Peyer's patch (tissue), 4 donors: ENCODE results near the genes SRR and SGSM2.

GRCh38 chr17:1713687-1714027 lies 3.5 kb upstream of the TLCD2 start:
- PRO-cap: bidirectional peak, plus-strand start at chr17:1713966, minus-strand start at chr17:1713973
- RAMPAGE, long total RNA, 4 experiments: no peak in any of the 4 experiments

GRCh38 chr17:1715807-1716973 lies 6.0 kb upstream of the TLCD2 start:
- PRO-cap: bidirectional peak, plus-strand start at chr17:1716650, minus-strand start at chr17:1716200
- RAMPAGE, long total RNA, 4 experiments: start-site peak on the minus strand in 4 of 4 experiments, at chr17:1716206-1716236 at its widest, 27 to 493 reads per replicate

- PRO-cap: no peak
- RAMPAGE, long total RNA, 4 experiments: no peak in any of the 4 experiments
These were observed 2.2 kb downstream of the WDR81 start for GRCh38 chr17:1726820-1727019.

- PRO-cap: no peak
- RAMPAGE, long total RNA, 4 experiments: no peak in any of the 4 experiments
These were observed 626 bp downstream of the RPA1 start for GRCh38 chr17:1830334-1830928.

DNA sequence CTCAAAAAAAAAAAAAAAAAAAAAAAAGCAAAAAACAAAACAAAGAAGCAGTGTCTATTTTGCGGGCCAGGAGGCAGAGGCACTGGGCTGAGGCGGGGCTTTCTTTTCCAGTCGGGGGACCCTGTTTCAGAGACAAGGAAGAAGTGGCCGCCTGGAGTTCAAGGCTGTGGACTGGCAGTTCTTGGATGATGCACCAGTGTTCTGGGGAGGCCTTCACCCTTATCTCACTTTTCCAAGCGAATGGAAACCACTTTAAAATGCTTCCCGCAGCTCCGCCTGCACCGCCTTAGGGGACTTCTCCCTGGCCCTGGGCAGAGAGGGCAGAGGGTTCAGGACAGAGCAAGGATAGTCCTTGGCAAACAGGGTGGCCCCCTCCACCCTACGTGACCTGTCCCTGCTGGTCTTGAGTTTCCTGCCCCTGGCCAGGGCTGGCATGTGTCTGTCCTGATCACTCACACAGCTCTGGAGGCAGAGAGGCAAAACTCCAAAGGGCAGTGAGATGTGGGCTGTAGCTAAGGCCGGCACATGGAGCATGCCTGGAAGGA lies 20.7 kb downstream of the RTN4RL1 start:
- PRO-cap: no peak
- RAMPAGE, long total RNA, 4 experiments: no peak in any of the 4 experiments

DNA sequence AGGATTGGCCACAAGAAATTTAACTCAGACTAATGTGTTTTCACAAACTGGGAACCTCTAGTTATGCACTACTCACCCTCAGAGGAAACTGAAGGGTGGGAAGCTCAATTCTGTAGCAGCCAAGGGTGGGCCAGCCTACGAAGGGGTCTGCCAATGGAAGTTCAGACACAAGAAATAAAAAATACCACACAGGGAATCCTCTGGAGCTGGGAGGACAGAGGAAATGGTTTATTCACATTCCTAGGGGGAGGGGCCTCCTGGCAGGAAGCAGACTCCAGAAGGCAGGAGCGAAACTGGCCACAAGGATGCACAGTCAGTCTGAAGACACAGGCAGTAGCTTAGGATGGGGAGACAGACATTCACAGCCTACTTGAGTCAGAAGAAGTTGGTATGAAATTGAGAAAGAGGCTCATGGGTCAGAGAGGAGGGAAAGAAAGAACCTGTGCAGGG lies 36.2 kb downstream of the HIC1 start:
- PRO-cap: no peak
- RAMPAGE, long total RNA, 4 experiments: no peak in any of the 4 experiments

- PRO-cap: no peak
- RAMPAGE, long total RNA, 4 experiments: no peak in any of the 4 experiments
These were observed 52.7 kb downstream of the HIC1 start for GRCh38 chr17:2107542-2108029.

DNA sequence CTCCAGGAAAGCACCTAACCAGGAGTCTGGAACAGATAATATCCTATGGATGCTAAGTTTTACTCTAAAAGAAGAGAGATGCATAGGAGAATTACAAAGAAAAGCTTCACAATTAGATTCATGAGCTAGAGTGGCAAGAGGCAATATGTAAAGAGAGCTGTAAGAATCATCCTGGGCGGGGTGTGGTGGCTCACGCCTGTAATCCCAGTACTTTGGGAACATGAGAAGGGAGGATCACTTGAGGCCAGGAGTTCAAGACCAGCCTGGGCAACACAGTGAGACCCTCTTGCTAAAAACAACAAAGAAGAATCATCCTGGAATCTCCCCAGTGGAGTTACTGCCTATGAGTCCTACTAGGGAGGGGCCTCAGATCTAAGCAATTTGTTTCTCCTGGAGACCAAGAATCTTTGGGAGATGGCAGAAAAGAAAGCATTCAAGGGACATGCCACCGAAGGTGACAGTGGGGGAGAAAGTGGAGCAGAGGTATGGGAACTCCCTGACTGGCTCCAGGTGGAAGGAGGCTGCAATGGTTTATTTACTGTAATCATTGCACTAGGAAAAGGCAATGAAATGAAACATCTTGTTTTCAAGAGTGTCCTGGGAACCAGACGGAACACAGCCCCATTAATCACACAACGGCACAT lies 119.2 kb downstream of the HIC1 start:
- PRO-cap: no peak
- RAMPAGE, long total RNA, 4 experiments: no peak in any of the 4 experiments

DNA sequence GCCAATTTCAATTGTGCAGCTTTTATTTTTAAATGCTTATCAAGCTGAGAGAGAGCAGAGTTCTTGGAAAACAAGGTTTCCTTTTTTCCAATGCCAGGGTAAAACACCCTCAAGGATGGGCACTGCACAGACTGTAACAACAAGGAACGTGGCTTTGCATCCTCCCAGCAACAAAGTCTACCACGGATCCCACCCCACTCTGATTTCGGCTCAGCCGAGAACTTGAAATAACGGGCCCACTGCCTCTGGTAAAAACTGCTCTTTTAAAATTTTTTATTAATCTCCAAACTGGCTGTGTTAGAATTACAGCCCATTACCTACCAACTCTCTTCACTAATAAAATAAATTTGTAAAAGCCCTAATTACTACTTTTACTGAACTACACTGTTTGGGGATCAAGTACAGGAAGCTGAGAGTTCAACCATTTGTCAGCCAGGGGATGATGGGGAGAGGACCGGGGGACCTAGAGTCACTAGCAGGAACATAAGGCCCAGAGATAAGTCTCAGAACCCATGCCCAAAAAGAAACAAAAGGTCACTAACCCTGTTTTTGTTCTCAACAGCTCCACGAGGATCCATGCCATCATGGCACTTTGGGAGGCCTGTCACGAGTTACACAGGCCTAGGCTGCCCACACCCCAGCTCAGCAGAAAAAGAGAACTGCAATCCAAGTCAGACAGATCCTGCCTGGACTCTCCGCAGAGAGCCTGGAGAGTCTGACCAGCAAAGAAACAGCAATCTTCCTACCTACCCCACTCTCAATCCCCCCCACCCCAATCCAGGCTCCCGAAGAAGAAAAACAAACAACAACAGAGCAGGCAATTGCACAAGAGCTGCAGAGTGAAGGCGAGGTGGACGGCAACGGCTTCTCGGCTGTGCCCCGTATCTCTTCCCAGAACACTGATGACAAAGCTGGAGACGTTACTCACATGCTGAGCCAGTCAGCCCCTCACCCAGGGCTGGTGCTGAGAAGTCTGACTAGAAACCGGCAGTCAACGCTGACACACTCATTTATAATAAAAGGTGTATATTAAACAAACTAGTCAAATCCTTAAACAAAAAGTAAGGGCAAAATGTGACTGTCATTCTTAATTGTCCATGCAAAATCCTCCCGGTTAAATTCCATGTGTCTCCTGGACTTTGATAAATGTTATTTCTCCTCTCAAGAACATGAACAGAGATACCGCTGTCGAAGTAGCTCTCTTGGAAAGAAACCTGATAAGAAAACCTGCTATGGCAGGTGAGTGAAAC lies 89.6 kb downstream of the SMG6 start:
- PRO-cap: unidirectional peak, plus-strand start at position 678 of the sequence
- RAMPAGE, long total RNA, 4 experiments: no peak in any of the 4 experiments

DNA sequence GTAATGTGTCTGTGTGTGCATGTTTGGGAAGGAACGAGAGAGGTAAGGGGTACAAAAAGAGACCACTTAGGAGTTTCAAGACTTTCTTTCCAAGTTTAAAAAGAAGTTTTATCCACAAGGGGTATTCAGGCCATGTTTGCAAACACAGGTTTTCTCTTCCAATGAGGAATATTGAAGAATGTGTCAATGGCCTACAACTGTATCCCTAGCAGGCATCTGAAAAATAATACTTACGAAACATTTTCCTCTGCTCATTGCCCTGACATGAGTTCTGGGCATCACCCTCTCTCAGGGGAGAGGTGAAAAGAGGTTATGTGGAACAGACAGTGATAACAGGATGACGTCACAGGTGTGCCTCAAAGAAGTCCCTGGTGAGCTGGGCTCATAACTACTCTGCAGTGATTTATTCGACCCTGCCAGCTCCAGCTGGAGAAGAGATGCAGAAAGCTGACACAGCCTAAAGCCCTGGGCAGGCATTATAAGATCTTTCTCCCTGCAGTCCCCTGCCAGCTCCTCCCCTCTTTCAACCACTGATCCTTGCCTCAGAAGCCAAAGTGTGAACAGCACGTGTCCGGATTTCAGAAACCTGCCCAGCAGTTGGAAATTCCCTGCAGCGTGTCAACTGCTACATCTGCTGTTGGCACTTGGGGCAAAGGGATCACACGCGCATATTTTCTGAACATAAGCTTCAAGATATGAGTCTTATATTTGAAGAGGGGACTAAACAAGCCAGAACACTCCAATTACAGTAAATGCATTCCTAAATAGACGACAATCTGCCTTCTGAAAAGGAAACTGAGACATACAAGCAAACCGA lies 80.7 kb downstream of the SMG6 start:
- PRO-cap: no peak
- RAMPAGE, long total RNA, 4 experiments: no peak in any of the 4 experiments

DNA sequence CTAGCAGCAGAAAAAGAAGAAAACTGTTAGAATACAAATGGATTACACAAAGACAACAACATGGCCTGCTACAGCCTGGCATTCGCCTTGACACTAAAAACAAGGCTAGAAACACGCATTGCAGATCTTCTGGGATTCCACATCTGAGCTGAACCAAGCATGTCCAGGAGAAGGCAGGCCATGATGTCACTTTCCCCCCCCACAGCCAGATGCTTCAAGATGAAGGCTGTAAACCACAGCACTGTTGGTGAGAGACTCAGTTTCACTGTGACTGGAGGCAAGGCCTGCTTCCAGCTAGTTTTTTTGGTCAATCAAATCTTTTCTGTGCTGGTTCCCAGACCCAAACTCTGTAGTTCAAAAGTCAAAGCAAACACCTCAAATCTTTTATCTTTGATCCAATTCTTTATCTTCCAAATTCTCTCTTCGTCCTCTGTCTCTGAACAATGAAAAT lies 43.4 kb downstream of the SMG6 start:
- PRO-cap: unidirectional peak, plus-strand start at position 259 of the sequence
- RAMPAGE, long total RNA, 4 experiments: no peak in any of the 4 experiments

GRCh38 chr17:2299392-2299607 lies 4.3 kb downstream of the SMG6 start:
- PRO-cap: no peak
- RAMPAGE, long total RNA, 4 experiments: no peak in any of the 4 experiments

GRCh38 chr17:2303939-2304100 lies at the start of gene SRR:
TSS of gene SRR (plus strand) at chr17:2303950.
- PRO-cap: bidirectional peak, plus-strand start at chr17:2303956, minus-strand start at chr17:2303835
- RAMPAGE, long total RNA, 4 experiments: start-site peak on the plus strand in 3 of 4 experiments, at chr17:2303948-2303973 at its widest, 19 to 51 reads per replicate

DNA sequence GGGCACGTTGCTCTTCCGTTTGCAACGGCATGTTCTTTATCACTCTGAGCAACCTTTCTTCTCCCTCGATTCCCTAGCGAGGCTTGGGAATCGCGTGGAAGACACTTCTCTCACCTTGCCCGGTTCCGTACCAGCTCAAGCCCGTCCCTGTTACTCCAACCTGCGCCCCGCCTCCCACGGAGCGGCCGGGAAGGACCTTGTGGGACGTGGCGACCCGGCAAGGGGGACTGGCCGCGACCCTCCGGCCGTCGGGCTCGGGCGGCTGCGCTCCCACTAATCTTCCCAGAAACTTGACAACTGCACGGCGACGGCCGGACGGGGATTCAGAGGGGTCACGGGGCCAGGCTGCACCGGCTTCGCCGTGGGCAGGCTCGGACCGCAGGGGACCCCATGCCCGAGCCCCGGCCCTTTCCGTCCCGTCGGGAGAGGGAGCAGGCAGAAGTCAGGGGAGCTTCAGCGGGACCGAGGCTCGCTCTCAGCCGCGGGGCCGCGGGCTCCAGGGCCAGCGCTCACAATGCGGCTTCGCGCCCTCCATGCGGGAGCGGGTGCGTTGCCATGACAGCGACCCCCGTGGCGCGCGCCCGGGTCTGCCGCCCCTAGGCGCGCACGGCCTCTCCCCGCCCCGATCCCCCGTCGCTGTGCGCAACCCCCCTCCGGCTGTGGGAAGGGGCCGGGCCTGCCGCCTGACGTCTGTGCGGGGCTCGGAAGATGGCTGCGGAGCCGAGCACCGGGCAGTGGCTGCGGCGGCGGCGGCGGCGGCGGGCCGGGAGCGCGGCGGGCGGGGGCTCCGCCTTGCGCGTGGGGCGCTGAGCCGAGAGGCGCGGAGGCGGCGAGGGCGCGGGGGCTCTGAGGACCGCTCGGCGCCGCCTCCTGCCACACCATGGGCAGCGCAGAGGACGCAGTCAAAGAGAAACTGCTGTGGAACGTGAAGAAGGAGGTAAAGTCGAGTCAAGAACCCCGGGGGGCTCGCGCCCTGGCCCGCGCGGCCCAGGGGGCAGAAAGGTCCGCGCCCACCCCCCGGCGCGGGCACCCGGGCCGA lies at the start of gene SGSM2:
Gene SGSM2 (plus strand): TSS at position 693 of the 1,039 bp plus-strand sequence.
- PRO-cap: bidirectional peak, plus-strand start at position 707 of the sequence, minus-strand start at position 638 of the sequence
- RAMPAGE, long total RNA, 4 experiments: start-site peak on the plus strand in 1 of 4 experiments, centred at positions 173 to 806 of the sequence, 12 to 19 reads per replicate

GRCh38 chr17:2382055-2382365 lies 18.9 kb downstream of the MNT start:
- PRO-cap: no peak
- RAMPAGE, long total RNA, 4 experiments: no peak in any of the 4 experiments

GRCh38 chr17:2395802-2396349 lies 5.0 kb downstream of the MNT start:
- PRO-cap: unidirectional peak, plus-strand start at chr17:2396100
- RAMPAGE, long total RNA, 4 experiments: no peak in any of the 4 experiments

GRCh38 chr17:2435787-2436320 lies 35.0 kb upstream of the MNT start:
- PRO-cap: no peak
- RAMPAGE, long total RNA, 4 experiments: no peak in any of the 4 experiments

GRCh38 chr17:2438772-2439319 lies 38.0 kb upstream of the MNT start:
- PRO-cap: no peak
- RAMPAGE, long total RNA, 4 experiments: no peak in any of the 4 experiments

GRCh38 chr17:2442165-2442583 lies 41.3 kb upstream of the MNT start:
- PRO-cap: no peak
- RAMPAGE, long total RNA, 4 experiments: no peak in any of the 4 experiments

GRCh38 chr17:2482169-2482686 lies 29.5 kb downstream of the METTL16 start:
- PRO-cap: no peak
- RAMPAGE, long total RNA, 4 experiments: no peak in any of the 4 experiments